ENCODE data around the genes LILRB5, TTYH1, LILRA1 and RDH13.

DNA sequence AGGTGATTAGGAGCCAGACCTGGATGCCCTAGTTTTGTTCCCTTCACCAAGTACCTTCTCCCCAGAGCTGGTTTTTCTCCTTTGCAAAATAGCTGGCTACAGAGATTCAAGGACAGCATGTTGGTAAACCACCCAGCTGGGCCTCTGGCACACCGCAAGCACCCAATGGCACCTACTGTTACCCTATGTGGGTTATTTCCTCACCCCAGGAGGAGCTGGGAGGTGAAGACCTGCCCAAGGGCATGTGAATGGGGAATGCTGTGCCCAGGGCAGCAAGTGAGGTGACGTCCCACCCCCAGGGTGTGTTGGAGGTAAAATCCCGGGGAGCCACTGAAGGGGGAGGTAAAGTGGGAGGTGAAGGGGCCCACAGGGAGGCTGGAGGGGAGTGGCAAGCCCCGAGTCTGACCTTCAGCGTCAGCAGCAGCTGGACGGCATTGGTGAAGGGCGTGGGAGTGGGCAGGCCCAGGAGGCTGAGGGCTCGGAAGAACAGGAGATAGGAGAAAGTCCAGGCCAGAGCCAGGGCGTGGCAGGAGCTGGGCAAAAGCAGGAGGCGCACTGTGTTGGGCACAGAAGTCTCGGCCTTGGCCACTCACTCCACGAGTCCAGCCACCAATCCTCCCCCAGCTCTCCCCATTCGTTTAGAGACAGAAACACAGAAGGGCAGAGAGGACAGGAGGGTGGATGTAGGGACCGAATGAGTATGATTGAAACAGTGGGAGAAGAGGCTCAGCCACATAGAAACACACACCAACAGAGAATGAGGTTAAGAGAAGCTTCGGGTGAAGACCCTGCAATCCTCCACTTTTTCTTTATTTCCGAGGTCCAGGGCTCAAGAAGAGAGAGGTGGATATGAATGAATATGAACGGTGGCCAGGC, 2.4 kb downstream of the MBOAT7 start:
- PRO-cap = no peak

DNA sequence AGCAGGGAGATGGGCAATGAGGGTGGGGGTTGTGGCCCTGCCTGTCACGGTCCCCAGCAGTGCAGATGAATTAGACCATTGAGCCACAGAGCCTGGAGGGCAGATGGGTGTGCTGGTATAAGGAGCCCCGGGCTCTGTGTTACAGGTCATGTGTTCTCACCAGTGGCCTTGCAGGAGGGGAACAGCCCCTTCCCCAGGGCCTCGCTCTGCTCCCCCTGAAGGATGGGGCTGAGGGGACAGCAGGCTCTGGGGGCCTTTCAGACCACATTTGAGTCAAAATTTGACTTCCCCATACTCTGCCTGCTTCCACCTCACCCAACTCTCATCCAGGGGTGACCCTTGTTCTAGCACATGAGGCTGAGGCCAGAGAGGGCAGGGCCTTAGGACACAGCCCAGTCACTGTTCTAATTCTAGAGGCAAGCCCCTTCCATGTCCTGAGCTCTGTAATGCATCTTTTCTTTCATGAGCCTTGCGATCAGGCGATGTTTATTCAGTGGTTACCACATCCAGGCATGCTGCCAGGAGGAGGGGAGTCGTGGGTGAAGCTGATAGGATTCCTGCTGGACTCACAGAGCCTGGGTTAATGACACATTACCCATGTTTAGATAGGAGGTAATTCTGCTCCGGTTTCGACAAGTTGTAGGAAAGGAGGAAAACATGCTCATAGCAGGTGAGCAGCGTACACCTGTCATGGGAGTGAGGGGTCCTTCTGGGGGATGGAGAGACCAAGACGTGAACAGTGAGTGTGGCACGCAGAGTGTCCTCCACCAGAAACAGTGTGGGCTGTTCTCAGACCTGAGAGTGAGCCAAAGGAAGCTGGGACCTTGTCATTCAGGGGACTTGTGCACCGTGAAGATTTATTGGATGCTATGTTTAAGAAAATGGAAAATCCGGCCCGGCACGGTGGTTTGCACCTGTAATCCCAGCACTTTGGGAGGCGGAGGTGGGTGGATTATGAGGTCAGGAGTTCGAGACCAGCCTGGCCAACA, 9.2 kb downstream of the RPS9 start:
- PRO-cap = no peak

GRCh38 chr19:54255135-54255813, 1.8 kb downstream of the LILRB5 start:
- PRO-cap = no peak

DNA sequence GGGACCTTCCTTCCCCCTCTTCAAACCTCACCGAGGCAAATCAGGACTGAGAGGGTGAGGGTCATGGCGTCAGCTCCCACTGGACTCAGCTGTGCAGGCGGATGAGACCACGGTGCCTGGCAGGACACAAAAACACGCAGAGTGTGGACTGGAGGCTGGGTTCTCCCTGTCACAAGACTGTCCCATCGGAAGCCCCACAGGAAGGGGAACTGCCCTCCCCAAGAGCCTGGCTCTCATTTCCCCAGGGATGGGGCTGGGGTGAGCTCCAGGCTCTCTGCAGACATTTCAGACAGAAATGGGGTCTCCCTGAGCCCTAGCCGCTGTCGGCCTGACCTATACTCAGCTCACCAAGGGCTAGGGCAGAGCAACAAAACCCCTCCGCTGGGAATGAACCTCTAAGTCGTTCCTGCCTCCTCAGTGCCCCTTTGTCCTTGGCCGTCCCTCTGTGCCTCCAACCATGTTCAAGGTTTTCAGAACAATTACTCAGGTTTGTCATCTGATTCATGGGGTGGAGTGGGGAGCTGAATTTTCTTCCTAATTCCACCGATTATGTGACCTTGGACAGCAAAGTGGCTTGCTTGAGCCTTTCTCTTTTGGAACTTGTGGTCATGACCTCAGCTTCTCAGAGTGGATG, at the start of gene LILRB5:
TSS of gene LILRB5 (minus strand) at position 145 of the 634 bp plus-strand sequence.
- PRO-cap = no peak

- PRO-cap = no peak
Observed at GRCh38 chr19:54286341-54286629, 5.4 kb upstream of the LILRB2 start.

- PRO-cap = no peak
Observed at GRCh38 chr19:54304888-54305727, 7.9 kb downstream of the LILRA5 start.

DNA sequence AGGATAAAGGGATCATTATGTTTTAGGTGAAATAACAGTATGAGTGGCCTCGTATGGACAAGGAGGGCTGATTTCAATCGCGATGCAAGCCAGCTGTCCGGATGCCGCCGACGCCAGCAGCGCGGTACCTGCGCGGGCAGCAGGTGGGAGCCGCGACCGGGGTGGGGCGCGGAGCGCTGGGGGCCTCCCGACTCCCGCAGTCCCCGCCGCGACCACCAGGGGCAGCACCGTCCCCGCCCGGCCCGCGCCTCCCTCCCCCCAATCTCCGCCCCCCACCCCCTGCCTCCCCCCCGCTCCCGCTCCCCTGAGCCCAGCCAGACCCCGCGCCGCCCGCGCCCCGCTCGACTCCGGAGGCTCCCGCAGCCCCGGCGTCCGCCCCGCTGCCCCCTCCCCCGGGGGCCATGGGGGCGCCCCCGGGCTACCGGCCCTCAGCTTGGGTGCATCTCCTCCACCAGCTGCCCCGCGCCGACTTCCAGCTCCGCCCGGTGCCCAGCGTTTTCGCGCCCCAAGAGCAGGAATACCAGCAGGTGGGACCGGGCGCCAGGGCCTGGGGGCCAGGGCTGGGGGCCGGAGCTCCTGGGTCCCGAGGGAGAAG, at the start of gene TTYH1:
TSS of gene TTYH1 (plus strand) at position 313 of the 595 bp plus-strand sequence.
- PRO-cap = no peak

- PRO-cap = bidirectional peak, plus-strand start at chr19:54464922, minus-strand start at chr19:54464832; bidirectional peak, plus-strand start at chr19:54465264, minus-strand start at chr19:54465273
Observed at GRCh38 chr19:54464612-54465564, 1.3 kb upstream of the LENG9 start.

- PRO-cap = bidirectional peak, plus-strand start at chr19:54471142, minus-strand start at chr19:54471020
Observed at GRCh38 chr19:54470497-54471425, 2.3 kb downstream of the CDC42EP5 start.

GRCh38 chr19:54503528-54504072, 969 bp downstream of the LAIR2 start:
- PRO-cap = no peak

DNA sequence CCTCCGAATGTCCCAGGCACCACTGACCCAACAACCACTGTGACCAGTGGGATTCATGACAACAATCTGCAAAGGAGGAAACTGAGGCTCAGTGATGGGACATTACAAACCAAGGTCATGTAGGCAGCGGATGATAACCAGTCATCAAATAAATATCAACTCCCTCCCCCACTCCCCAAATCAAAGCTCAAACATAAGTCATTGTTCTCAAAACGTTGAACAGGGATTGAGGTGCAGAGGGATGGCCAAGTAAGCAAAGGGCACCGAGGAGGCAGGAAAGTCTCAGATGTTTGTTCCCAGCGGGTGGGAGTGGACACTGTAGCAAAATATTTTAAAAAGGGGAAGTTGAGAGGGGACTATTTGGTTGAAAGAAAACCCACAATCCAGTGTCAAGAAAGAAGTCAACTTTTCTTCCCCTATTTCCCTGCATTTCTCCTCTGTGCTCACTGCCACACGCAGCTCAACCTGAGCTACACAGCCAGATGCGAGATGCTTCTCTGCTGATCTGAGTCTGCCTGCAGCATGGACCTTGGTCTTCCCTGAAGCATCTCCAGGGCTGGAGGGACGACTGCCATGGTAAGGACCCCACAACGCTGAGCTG, at the start of gene LILRA1:
TSS of gene LILRA1 (plus strand) at position 427 of the 601 bp plus-strand sequence.
- PRO-cap = no peak

DNA sequence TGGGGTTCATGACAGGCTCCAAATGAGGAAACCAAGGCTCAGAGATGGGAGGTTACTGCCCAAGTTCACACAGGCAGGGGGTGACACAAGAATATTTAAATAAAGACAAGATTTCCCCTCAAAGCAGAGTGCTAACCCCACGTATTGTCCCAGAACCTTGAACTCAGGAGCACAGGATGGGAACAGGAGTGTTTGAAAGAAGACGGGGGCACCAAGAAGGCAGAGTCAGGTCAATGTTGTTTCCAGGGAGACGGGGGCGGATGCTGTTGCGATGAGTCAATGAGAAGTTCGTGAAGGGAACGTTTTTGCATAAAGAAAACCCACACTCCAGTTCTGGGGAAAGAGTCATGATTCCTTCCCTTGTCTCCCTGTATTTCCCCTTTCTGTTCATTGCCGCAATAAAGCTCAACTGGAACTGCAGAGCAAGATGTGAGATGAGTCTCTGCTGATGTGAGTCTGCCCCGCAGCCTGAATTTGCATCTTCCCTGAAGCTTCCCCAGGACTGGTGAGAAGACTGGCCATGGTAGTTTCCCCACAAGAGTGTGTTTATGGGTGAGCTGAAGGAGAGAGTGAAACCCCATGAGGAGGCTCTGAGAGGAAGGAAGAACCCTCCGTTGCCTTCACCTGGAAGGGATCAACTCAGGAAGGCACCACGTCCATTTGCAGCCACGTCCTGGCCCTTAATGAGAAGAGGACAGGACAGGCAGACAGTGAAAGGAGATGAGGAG, 13.4 kb downstream of the LILRA1 start:
- PRO-cap = no peak

- PRO-cap = no peak
Observed at GRCh38 chr19:54871676-54872204, 2.3 kb upstream of the FCAR start.

DNA sequence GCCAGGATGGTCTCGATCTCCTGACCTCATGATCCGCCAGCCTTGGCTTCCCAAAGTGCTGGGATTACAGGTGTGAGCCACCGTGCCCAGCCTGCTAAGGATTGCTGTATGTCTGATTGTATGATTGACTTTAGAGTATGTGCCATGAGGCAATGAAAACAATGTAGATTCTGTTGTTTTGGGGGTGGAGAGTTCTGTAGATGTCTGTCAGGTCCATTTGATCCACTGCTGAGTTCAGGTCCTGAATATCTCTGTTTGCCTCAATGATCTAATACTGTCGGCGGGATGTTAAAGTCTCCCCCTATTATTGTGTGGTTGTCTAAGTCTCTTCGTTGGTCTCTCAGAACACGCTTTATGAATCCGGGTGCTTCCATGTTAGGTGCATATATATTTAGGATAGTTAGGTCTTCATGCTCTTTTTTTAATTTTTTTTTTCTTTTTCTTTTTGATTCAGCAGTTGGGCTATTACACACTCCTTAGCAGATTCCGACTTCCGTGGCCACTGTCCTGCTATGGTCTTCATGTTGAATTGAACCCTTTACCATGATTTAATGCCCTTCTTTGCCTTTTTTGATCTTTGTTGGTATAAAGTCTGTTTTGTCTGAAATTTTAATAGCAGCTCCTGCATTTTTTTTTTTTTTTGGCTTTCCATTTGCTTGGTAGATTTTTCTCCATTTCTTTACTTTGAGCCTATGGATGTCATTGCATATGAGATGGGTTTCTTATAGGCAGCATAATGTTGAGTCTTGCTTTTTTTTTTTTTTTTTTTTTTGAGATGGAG, 4.3 kb downstream of the FCAR start:
- PRO-cap = no peak

- PRO-cap = no peak
Observed at GRCh38 chr19:54892006-54892380, 14.0 kb upstream of the NCR1 start.

DNA sequence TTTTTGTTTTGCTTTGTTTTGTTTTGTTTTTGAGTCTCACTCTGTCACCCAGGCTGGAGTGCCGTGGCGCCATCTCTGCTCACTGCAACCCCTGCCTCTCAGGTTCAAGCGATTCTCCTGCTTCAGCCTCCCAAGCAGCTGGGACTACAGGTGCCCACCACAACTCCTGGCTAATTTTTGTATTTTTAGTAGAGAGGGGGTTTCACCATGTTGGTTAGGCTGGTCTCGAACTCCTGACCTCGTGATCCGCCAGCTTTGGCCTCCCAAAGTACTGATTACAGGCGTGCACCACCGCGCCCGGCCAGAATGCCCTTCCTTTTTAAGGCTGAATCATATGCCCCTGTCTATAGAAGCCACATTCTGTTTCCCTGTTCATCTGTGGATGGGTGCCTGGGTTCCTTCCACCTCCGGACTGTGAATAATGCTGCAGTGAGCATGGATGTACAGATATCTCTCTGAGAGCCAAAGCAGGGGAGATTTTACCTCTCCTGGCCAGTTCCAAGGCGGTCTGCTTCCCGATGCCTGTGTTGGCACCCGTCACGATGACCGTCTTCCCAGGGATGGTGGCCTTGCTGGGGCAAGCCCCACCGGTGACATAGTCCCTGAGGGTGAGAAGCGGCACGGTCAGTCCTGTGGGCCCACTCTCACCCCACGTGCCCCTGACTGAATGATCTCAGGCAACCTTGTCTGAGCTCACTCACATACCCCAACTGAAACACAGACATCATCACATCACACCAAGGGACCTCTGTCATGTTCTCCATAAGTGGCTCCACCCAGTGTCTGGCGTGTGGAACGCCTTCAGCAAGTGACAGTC, 4.1 kb downstream of the RDH13 start:
- PRO-cap = no peak

DNA sequence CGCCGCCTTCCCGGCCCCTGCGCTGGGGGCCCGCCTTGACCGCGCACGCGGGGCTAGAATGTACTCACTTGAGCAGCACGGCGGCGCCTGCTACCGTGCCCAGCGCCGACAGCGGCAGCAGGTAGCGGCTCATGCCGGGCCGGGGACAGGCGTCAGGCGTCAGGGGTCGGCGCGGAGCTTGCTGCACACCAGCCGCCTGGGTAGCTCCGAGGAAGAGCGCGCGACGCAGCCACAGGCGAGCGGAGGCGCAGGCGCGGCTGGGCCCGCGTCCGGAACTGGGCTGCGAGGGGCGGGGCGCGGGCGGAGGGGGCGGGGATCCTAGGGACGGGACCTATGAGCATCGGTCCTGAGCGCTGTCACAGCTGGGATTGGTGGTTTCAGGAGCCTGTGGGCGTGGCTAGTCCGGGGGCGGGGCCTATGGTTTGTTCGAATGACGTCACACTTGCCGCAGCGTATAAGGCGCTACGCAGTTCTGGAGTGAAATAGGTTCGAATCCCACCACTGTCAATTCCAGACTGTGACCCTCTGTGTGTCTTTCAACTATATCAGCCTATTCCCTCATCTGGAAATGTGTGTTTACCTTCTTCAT, at the start of gene RDH13:
TSS of gene RDH13 (minus strand) at position 249 of the 589 bp plus-strand sequence.
- PRO-cap = no peak

DNA sequence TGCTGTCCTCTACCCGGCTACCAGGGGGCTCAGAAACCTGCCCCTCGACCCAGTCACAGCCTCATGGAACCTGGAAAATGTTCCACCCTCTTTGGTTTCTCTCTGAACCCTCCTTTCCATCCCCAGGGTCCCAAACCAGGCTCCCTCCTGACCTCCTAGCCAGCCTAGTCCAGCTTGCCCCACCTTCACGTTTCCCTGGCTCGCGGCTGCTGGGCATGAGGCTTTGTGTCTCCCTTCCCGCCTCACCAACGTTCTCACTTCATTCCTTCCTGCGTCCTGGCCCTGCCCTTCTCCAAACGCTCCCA, 12.2 kb downstream of the EPS8L1 start:
- PRO-cap = no peak

DNA sequence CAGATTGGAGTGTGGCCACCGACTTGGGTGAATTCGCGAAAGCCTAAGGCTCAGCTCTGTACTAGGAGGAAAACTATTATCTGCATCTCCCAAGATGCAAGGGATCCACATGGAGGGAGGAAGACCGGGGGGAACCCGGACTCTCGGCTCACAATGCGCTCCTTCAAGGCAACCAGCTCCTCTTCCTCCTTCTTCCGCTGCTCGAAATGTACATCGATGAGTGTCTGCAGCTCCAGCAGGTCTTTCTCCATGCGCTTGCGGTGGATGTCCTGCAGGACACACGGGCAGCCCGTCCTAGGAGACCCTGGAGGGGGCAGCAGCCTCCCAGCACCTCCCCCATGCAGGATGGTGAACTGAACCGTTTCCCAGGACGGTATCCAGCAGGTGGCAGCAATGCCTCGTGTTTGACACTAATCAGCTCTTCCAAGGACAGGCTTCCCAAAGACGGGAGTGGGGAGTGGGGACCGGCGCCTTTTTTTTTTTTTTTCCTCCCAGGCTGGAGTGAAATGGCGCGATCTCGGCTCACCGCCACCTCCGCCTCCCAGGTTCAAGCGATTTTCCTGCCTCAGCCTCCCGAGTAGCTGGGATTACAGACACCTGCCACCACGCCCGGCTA, 7.9 kb downstream of the TNNT1 start:
- PRO-cap = bidirectional peak, plus-strand start at position 479 of the sequence, minus-strand start at position 271 of the sequence

- PRO-cap = no peak
Observed at GRCh38 chr19:55147407-55147733, 1.6 kb downstream of the TNNT1 start.